Left common carotid artery plus branches (tissue), 1 donor: ENCODE measurements around a stretch of chr15.

- PRO-cap = no peak
Measured at GRCh38 chr15:52709687-52710244, 30.6 kb upstream of the ATOSA start.

DNA sequence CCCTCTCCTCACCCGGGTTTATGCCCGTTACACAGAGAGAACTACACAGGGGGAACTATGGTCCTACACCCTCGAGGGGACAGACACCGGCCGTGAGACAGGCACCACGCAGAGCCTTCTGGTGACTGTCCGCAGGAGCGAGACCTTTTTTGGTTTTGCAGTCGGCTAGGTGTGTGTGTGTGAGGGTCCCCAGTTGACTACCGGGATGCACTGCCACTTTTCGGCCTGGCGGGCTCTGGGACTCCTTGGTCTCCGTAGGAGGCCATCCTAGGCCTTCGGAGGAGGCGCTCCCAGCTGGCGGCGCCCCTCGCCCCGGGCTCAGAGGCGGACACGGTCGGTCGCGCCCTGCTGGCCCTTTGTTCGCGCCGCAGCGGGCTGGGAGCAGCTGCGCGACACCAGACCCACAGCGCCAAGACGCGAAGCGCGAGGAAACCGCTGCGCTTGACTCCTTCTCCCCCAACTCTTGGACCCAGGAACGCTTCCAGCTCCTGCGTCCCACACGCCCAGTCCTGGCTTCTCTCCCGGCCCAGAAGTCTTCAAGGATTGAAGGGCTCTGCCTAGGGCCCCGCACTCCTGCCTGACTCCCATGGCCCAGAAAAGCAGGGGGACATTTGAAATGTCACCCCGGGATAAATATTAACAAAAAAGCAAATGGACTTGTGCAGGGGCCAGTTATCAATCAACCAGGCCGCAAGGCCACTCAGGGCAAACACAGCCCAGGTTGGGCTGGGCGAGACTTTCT is 5.4 kb downstream of the ONECUT1 start:
- PRO-cap = no peak

- PRO-cap = no peak
Measured at GRCh38 chr15:52802043-52802676, 12.0 kb upstream of the ONECUT1 start.

- PRO-cap = no peak
Measured at GRCh38 chr15:53438508-53438987, 320.9 kb downstream of the WDR72 start.

DNA sequence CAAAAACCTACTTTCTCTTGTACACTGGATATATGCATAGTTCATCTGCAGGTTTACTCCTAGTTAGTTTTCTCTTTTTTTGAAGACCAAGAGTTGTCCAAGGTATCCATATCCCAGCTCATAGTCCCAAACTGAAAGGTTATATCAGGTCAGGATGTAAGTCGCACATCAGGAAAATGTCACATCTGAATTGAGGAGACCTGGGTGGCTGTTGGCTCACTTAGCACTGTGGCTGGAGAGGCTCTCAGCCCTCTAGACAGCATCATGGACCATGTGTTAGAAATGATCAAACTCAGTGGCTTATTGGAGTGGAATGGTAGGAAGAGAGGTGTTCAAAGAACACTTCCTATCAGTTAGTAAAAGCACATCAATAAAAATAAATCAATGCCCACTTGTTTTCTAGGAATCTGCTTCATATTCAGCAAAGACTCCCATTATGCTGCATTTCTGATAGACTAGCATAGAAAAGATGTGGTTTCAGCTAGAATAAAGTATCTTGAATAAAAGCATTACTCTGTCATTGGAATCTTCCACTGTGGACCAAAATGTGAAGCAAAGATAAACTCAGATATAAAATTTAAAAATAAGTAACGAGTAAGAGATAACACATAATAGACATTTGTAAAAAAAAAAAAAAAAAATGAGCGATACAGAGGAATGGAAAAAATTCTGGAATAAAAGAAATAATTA is 309.5 kb downstream of the WDR72 start:
- PRO-cap = no peak

- PRO-cap = no peak
Measured at GRCh38 chr15:53453219-53454127, 306.0 kb downstream of the WDR72 start.

- PRO-cap = no peak
Measured at GRCh38 chr15:54015000-54015670, 36.9 kb downstream of the UNC13C start.

DNA sequence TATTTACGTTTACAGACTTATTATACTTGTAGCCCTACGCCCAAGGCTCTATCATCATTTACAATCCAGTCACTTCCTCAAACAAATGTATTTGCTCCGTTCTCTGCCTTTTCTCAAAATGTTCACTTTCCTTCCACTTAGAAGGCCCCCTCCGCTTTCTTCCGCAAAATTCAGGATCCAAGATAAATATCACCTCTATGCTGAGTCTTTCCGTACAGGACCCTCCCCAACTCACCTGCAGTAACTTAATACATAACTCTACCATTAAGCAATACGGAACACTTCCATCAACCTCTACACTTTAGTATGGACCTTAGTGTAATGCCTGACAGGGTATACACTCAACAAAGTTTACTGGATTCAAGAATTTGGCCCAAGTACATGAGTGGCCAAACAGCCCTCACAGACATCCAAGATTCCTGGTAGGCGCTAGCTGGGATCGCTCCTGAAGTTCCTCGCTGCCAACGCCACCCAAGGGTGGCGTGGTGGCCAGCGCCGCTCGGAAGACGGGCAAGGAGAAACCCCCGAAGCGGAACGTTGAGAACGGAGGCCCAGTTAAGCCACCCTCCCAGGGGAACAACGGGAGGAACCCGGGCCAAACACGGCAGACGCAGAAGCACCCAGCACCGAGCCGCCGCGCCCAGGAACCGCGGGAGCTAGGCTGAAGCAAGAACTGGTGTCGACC is 481 bp downstream of the RSL24D1 start:
- PRO-cap = no peak

DNA sequence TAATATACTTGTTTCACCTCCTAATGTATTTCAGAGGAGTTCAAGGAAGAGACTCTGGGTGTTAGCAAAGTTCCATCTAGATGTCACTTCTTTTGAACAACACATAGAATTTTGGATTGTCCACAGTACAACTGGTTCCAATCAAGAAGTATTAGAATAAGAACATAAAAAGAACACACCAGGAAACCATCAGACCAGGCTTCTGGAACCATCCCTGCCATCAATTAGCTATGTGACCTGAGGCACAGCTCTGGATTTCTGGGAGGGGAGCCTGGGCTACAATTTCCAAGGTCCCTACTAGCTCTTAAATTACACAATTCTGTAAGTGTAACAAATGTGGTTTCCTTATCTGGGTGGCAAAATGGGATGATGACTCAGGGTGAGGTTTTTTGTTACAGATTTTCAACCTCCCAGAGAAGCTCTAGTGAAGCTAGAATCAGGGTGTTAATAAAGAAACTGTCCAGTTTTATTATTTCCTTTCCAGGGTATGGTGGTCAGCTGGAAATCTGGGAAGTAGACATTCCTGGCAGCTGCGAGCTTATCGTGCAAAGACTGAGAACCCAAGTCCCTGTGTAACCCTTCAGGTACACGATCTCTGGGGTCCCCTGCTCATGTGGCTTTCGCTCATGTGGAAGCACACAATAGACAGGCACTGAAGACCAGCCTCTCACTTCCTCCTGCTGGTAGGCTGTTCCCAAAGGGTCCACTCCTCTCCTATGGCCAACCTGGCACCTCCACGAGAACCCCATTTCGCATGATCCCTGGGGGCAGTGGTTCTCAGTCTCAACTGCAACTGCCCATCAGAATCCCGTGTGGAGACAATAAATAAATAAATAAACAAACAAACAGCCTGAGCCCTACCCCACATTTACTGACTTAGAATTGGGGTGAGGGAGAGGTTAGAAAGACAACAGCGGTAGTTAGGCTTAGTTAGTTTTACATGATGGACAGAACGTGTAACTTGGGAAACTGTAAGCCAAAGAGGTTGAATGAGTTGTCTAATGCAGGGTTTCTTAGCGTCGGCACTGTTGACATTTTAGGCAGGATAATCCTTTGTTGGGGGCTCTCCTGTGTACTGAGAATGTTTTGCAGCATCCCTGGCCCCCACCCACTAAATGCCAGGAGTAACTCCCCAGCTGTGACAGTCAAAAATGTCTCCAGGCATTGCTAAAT is 7.1 kb downstream of the RAB27A start:
- PRO-cap = no peak

DNA sequence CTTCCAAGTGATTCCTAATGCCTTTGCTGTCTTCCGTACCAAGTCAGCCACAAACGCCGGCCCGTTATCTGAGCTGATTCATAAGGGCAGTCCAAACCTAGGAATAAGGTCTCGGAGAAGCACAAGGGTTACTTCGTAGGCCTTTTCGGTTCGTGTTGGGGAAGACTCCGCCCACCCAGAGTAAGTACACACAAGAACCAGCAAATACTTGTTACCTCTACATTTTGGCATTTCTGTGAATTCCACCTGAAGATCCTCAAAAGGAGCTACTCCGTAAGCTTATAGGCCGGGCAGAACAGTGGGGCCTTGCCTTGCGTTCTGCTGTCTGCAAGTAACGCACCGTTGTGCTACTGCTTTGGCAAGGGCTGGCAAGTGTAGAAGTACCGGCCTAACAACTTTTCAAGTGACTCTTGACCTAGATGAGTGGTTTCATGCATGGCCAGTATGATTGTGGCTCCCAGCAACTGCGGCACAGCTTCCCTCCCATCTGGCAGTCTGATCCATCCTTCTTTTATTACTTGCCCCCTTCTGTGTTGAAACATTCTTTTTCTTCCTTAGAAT is 6.3 kb upstream of the DNAAF4 start:
- PRO-cap = no peak

GRCh38 chr15:55526577-55526776 is 18.4 kb upstream of the DNAAF4 start:
- PRO-cap = no peak

DNA sequence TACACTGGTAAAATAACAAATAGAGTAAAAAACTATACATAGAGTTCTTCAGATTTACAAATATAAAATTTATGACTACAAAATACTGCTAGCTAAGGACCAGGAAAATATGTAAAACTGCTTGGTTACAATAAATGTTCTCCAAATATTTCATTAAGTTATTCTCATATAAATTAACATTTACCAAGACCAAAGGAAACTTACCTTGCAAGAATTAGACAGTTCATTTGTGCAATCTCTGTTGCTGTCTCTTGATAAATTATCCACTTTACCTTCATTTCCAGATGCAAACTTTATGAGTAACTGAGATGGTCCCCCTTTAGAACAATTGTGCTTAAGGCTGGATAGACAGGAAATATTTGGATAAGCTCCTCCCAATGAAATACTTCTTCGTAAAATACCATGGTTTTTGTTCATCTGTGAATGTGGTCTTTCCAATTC is 78.3 kb downstream of the NEDD4 start:
- PRO-cap = no peak

GRCh38 chr15:56737702-56738362 is 4.5 kb upstream of the ZNF280D start:
- PRO-cap = no peak

GRCh38 chr15:56832188-56832581 is 86.3 kb upstream of the TCF12 start:
- PRO-cap = no peak

DNA sequence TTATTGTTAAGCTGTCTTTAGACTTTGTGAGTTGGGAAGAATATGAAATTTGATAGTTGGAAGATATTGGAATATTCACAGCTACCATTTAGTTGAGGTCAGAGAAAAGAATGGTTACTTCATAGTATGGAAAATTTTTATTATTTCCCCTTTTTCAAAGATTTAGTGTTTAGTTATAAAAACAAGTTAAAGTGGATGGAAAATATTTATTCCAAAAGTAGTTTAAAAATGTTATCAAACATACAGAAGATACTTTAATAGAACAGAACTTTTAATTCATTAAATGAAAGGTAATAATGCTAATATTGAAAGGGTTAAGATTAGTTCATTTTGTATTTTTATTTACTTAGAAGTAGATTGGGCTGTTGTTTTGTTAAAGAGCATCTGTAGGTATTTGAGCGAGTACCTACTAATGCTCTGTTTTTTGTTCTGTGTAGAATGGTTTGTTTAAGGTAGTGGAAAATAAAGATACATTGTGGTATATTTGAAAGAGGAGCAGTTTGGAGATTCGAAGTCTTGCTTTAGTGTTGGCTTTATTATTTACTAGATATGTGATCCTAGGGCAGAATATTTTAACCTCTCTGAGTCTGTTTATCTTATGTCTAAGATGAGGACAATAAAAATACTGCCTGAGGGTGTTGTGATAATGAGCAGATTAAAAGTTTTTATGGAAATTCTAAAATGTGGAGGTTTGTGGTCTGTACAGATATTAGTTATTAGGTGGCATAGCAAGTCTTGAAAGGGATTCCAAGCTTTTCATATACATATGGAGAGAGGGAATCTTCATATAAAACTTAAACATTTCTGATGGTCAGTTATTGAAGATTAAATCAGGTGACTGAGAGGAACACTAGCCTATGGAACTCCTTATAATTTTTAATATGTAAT is 14.8 kb downstream of the TCF12 start:
- PRO-cap = no peak

- PRO-cap = no peak
Measured at GRCh38 chr15:57141552-57142137, 223.2 kb downstream of the TCF12 start.

DNA sequence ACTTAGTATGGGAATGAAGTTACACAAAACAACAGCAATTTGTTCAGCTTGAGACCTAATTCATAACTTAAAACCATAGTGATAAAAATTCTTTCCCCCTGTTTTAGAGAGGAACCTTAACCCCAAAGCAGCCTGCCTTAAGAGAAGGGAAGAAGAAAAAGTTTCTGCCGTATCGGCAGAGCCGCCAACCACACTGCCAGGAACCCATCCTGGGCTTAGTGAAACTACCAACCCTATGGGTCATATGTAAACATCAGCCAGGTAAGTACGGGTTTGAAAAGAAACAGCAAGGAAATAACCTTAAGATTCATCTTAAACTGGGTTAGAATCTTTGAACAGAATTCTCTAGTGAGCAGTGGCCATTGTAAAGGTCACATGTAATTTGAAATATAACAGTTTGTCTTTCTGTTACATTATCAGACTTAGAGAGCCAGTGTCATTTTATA is 93.9 kb upstream of the CGNL1 start:
- PRO-cap = no peak

DNA sequence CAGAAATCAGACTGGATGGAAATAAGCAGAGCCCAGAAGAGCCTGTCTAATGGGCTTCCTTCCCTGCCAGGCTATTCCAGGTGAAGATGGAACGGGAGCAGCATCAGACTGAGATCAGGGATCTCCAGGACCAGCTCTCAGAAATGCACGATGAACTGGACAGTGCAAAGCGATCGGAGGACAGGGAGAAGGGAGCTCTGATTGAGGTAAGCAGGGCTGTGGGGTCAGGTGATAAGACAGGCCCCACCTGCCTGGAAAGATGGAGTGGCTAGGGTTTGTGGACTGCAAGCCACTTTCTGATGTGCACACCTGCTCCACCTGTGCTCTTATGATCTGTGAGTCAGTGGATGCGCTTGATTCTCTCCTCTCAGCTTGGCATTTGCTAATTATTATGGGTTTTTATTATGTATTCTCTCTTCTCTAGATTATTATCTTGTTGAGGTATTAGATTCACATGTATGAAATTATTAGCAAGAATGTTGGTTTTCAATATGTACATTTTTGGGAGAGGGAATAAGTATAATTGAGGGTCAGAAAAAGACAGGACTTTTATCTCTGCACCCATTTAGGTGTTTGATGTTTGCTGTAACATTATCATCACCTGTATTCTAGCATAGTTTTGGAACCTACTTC is 77.4 kb downstream of the CGNL1 start:
- PRO-cap = no peak

DNA sequence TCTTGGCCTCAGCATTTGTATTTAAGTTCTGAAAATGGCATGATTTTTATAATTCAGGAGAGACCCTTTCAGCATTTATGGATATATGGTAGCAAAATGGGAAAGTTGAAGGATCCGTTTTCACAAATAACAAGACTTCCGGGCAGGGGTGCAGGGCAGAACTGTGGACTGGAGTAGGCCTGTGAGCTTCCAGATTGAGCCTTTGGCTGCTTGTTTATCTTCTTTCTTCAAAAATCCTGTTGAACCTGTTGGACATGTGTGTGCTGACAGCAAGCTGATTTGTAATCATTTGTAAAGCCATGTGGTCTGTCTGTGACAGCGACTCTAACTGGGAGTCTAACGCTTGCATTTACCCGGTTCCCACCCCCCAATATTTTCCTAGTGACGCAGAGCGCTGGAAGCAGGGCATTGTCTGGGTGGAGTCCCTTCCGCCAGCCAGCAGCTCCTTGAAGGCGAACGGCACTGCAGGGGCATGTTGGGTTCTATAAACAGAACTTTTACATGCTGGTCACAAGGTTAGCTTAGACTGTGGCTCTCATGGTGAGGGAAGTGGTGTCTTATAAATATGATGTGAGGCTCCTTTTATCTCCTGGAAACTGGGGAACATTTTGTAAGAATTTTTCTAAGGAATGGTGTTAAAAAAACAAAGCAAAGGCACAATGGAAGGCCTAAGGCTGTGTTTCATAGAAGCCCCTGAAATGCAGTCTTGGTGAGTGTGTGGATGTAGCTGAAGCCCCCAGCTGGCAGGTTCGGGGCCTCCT is 85.7 kb upstream of the MYZAP start:
- PRO-cap = no peak

- PRO-cap = no peak
Measured at GRCh38 chr15:57586951-57587583, 4.6 kb upstream of the MYZAP start.